SK-N-DZ (cell line): ENCODE measurements around a stretch of chr2.

DNA sequence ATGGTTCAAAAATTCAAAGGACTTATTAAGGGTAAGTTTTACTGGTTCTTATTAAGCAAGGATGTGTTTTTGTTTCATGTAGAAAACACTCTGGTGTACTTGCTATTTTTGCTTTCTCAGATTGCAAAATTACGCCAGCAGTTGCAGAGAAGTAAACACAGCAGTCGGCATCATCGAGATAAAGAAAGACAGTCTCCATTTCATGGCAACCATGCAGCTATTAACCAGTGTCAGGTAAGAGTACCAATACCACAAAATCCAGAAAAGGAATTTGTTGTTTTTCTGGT, 91.3 kb downstream of the FAM117B start:
RAMPAGE:
- cytosol, long total RNA = no peak
- nucleus, long total RNA = no peak

GRCh38 chr2:202805996-202806502, 65.5 kb downstream of the ICA1L start:
RAMPAGE:
- cytosol, long total RNA = no peak
- nucleus, long total RNA = no peak

DNA sequence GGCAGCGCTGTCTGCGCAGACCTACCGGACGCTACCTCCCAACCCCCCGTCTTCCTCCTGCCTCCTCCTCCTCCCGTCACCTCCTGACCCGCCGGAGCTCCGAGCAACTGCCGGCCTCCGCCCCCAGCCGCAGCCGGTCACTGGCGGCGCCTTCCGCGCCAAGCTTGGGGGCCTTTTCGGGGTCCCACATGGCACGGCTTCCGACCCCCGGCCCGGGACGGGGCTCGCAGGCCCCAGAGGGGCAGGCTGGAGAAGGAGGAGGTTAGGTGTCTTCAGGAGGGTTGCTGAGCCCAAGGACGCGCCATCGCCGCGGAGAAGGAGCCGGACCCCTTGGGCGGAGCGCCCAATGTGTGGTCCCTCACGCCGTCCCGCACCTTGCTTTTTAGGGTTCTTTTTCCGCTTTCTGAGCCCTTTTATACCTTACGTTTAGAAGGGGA, 372 bp downstream of the CARF start:
RAMPAGE:
- cytosol, long total RNA = no peak
- nucleus, long total RNA = no peak

DNA sequence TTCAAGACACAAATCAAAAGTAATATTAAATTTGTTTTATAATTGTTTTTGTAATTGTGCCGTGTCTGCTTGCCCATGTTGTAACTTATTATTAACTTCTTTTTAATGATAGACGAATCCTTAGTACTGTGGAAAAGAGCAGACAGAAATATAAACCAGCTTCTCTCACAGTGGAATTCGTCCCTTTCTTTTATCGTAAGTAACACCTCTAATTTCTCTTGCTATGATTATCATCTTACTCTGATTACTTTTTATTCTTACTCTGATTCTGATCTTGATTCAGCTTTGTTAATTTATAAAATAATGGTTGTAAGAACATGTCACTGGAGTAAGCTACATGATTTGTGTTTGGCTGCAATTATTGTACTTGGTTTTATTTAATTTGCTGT, 53.6 kb downstream of the NBEAL1 start:
RAMPAGE:
- cytosol, long total RNA = no peak
- nucleus, long total RNA = no peak

RAMPAGE:
- cytosol, long total RNA = no peak
- nucleus, long total RNA = no peak
Observed at GRCh38 chr2:203082983-203083663, 68.4 kb downstream of the NBEAL1 start.

GRCh38 chr2:203328714-203329193, 560 bp downstream of the ABI2 start:
RAMPAGE:
- cytosol, long total RNA = no peak
- nucleus, long total RNA = no peak

DNA sequence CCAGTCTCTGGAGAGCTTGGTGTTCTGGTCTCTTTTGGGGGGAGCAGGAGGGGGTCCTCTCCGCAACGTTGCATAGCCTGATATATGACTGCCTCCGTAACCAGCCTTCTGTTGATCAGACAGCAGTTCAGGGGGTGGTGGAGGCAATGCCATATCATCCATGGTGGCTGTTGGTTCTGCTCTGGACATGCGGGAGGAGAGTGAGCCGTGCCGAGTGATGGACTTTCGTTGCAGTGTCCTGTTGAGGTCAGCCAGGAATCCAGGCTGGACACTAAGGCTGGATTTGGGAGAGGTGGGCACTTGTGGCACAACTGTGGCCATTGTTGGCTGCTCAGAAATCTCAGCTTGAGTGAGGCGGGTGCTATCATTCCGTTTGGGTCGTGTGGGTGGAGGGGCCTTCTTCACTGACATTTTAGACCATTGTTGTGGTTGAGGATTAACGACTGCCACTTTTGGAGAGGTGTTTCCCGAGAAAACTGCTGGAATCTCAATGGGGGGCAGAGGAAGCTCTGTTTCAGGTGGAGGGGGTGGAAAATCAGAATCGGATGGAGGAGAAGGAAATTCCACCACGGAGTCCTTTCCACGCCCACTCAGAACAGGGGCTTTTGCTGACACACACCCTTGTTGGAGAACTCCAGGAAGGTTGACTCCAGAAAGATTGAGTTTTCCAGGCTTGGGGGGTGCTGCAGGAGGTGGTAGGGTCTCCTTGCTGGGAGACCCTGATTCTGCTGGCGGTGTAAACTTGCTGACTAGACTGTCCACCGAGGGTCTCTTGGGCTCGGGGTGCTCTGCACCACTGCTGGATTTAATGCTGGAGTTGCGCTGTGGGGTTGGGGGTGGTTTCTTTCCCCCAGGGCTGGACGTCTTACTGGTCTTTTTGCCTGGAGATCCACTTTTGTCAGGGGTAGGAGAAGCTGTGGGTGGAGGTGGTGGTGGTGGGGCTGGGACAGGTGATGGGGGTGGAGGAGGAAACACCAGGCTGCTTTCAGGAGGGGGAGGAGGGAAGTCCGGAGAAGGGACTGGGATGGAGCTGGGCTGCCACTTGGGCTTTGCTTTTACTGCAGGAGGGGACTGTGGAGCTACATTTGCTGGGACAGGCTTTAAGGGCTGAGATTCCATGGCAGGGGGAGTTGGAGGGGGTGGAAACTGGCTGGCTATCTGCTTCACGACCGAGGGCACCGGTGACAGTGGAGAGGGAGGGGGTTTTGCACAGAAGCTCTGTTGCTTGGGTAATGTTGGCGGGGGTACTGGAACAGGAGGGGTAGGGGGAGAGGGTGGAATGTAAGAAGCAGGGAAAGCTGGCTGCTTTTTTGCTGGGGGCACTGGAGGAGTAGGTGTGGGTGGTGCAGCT, 95.2 kb downstream of the RAPH1 start:
RAMPAGE:
- cytosol, long total RNA = no peak
- nucleus, long total RNA = no peak

RAMPAGE:
- cytosol, long total RNA = no peak
- nucleus, long total RNA = no peak
Observed at GRCh38 chr2:203498015-203498780, 36.9 kb downstream of the RAPH1 start.

DNA sequence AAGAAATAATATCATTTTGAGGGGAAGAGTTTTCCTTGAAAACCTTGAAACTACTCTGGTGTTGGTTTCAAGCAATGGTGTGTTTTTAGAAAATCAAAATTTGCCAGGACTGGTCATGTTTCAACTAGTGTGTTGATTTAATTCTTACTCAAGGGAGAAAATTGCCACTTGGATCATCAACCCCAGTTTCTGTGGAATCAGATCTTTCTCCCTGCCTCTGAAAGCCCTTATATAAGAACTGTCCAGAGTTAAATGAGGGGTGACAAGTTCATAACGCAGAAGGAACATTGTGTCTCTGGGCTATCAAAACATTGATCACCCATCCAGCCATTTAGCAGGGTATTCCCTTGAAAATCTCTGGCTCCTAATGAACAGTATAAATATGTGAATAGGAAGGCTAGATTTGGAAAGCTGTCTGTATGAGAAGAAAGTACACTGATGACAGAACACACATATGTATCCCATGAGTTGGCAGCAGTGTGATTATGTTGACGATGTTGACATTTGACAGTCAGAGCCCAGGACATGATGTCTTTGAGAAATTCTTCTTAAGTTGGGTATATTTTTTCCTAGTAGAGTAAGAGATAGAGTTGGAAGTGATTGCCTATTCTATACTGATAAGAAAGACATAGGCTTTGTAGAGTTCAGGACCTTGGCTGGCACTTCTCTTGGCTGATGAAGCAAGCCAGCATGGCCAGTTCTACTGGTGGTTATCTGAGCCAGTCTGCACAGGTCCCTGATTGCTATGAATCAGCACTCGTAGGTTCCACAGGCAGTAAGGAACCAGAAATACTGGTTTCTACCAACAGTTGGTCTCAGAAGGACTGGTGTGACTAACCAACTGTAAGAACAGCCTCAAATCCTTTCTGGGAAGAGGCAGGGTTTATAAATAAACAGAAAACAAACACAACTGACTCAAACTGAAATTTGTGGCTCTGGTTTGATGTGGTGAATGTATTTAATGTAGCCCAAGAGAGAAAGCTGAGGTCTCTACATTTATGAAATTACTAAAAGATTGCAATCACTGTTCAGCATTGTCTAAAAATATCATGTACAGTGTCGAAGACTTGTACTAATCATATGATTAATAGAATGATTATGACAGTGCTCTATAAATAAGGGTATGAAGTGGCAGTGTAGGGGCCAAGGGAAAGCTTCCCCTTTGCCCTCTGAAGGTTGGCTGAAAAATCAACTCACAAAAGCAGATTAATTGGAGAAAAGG, 43.8 kb upstream of the RAPH1 start:
RAMPAGE:
- cytosol, long total RNA = no peak
- nucleus, long total RNA = no peak

RAMPAGE:
- cytosol, long total RNA = no peak
- nucleus, long total RNA = no peak
Observed at GRCh38 chr2:203720678-203721325, 14.4 kb downstream of the CD28 start.

GRCh38 chr2:203835766-203836344, 31.7 kb upstream of the CTLA4 start:
RAMPAGE:
- cytosol, long total RNA = no peak
- nucleus, long total RNA = no peak

DNA sequence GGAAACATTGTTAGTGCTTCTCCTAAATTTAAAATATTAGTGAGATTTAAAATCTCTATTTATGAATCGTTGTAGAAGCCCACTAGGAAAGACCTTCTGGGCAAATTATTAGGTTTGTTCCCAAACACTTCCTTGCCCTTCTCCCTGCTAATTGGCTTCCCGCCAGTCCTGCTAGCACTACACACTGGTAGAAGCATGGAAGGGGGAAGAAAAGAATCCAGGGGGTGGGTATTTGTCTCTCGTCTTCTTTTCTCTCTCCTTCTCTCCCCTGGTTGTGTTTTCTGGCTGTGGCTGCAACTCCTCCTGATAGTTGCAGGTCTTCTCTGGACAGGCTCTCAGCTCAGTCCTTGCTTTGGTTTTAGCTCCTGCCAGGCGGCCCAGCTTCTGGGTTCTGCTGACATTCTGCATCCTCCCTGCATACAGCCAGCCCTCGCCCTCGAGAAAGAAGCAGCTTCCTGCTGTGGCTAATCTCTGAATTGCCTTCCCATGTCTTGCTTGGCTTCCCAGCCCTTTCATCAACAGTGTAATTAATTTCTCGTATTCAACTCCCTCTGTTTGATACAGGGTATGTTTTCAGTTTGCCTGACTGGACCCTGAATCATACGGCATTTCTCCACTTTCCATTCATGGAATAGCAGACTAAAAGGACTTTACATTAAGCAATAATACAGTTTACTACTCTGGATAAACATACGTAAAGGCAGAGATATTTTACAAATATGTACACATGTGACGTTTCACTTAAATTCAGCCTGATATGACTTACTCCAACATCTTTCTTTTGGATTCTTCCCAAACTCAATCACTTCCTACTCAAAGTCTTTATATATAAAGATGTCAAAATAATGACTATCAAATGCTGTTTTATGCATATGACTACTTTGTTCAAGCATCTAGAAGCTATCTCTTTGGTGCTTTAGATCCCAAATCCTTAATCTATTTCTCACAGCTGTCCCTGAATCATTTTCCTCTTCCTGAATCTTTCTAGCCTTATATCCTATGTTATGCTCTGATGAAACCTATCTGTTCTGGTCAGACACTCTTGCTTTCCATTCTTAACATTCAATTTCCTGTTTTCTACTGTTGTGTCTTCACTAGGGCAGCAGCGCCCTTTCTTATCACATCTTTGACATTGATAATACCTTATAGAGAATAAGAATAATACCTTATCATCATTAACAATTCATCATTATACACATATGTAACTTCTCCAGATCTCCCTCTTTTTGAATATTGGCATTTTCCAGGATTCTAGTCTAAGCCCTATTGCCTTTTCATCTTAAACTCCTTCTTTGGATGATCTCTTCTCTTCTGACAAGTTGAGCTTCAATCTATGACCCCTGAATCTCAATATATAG, 6.6 kb upstream of the PARD3B start:
RAMPAGE:
- cytosol, long total RNA = no peak
- nucleus, long total RNA = no peak

DNA sequence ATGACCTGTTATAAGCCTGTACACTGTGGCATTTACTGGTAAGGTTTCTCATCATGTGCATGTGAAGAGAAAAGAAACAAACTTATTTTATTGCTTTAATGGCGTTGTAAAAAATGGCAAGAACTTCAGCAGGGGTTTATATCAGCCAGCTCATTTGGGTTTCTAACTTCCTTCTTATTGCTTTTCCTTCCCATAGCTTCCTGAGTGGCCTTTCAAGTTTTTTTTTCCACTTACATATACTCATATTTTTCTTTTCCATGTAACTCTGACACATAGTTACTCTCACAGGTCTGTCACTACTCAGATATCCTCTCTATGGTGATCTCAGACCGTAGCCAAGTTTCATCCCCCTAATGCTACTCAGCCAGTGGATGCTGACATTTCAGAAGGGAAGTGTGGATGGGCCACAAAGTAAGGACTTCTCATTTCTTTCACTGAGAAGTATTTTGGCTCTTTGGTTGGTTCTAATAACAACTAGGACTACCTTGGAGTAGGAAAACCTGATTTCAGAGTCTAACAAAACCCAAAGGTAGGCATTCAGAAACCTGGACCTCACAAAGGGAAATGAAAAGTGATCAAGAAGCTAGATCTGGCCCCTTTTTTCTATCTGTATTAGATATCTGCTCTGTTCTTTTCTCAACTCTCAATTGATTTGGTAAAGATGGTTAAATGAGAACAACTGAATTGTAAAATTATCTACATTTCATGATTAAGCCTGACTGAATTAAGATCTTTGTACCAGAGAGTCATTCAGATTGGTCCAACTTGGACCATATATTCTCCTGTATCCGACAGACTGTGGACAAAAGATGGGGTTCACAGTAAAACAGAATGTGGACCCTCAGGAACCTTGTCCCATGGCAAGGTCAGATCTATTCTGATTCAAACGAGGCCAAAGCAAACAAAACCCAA, 198.4 kb downstream of the PARD3B start:
RAMPAGE:
- cytosol, long total RNA = no peak
- nucleus, long total RNA = no peak

GRCh38 chr2:204842574-204843077, 297.4 kb downstream of the PARD3B start:
RAMPAGE:
- cytosol, long total RNA = no peak
- nucleus, long total RNA = no peak

DNA sequence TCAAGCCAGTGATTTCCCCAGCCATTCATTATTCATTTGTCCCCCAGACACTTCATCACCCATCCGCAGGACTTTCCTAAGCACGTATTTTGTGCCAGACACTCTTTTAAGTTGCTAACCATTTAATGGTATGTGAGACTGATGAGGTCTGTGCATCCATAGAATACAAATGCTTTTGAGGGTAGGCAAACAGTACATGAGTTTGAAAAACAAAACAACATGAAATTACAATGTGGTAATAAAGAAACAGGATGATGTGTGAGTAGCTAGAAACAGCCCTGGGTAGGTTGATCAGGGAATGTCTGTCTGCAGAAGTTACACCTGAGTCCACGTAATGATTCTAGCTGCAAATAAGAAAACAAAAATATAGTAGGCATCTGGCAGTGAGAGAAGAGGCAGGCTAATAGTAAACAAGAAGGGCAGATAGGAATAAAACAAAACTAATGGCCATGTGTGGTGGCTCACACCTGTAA, 328.2 kb downstream of the PARD3B start:
RAMPAGE:
- cytosol, long total RNA = no peak
- nucleus, long total RNA = no peak

RAMPAGE:
- cytosol, long total RNA = no peak
- nucleus, long total RNA = no peak
Observed at GRCh38 chr2:204905319-204905814, 360.1 kb downstream of the PARD3B start.

RAMPAGE:
- cytosol, long total RNA = no peak
- nucleus, long total RNA = no peak
Observed at GRCh38 chr2:204967671-204967988, 422.4 kb downstream of the PARD3B start.

RAMPAGE:
- cytosol, long total RNA = no peak
- nucleus, long total RNA = no peak
Observed at GRCh38 chr2:205166628-205166925, 515.7 kb upstream of the NRP2 start.

GRCh38 chr2:205273239-205273844, 409.0 kb upstream of the NRP2 start:
RAMPAGE:
- cytosol, long total RNA = no peak
- nucleus, long total RNA = no peak

DNA sequence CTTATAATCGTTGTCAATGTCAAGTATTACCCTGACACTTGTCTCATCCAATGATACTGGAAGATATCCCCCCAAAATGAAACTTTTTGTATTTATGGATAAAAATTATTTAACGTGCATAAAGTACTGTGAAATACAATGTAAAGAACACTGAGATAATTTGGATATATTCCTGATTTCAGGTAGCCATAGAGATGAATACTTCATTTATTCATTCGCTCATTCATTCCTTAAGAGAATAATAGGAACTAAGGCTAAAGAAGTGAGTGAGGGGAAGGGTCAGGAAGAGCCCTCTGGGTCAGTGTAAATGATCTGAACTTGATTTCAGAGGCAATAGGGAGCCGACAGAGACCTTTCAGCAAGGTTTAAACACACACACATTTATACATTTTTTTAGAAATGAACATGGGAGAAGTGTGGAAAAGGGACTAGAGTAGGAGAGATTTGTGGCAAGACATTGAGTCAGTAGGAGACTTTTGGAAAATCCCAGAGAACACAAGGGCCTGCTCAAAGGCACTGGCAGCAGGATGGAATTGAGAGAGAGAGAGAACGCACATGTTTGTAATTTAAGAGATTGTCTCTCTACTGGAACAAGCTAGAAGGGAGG, 307.1 kb upstream of the NRP2 start:
RAMPAGE:
- cytosol, long total RNA = no peak
- nucleus, long total RNA = no peak